ENCODE measurements around a stretch of chr10.

- PRO-cap = no peak
- RRBS, 2 experiments = no CpG with 5 or more reads among the region's 11 CpGs
Measured at GRCh38 chr10:3091265-3091746, 24.0 kb downstream of the PFKP start.

- PRO-cap = no peak
- RRBS, 2 experiments = 92 to 96% methylated on average over 13 of the region's 34 CpGs
Measured at GRCh38 chr10:3119696-3120323, 52.5 kb downstream of the PFKP start.

- PRO-cap = no peak
- RRBS, 2 experiments = no CpG with 5 or more reads among the region's 36 CpGs
Measured at GRCh38 chr10:3122077-3123068, 50.2 kb downstream of the PITRM1 start.

DNA sequence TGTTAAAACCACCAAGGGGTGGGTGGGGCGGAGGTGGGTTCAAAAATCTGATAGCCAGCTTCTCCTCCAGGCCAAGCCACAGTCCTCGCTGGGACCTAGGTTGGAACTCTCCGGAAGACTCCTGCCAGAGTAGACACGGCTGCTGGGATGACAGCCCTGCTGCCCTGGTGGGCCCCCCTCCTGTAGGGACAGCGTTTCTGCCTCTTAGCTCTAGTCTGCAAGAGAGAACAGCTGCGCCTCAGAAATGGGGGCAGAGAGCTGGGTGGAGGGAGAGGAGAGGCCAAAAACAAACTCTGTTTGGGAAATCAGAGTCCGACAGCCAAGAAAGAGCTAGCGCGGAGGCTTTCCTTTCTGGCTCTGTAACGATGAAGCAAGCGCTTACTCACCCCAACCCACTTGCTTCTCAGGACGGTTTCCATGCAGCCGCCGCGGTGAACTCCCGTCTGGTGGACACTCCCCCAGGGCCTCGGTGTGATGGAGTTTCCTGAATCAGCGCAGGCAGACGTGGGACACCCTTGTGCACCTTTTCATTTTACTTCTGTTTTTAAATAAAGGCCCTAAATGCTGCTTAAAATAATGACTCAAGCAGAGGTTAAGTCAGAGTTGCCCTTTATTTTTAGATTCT lies 35.3 kb downstream of the PITRM1 start:
- PRO-cap = no peak
- RRBS, 2 experiments = no CpG with 5 or more reads among the region's 19 CpGs

DNA sequence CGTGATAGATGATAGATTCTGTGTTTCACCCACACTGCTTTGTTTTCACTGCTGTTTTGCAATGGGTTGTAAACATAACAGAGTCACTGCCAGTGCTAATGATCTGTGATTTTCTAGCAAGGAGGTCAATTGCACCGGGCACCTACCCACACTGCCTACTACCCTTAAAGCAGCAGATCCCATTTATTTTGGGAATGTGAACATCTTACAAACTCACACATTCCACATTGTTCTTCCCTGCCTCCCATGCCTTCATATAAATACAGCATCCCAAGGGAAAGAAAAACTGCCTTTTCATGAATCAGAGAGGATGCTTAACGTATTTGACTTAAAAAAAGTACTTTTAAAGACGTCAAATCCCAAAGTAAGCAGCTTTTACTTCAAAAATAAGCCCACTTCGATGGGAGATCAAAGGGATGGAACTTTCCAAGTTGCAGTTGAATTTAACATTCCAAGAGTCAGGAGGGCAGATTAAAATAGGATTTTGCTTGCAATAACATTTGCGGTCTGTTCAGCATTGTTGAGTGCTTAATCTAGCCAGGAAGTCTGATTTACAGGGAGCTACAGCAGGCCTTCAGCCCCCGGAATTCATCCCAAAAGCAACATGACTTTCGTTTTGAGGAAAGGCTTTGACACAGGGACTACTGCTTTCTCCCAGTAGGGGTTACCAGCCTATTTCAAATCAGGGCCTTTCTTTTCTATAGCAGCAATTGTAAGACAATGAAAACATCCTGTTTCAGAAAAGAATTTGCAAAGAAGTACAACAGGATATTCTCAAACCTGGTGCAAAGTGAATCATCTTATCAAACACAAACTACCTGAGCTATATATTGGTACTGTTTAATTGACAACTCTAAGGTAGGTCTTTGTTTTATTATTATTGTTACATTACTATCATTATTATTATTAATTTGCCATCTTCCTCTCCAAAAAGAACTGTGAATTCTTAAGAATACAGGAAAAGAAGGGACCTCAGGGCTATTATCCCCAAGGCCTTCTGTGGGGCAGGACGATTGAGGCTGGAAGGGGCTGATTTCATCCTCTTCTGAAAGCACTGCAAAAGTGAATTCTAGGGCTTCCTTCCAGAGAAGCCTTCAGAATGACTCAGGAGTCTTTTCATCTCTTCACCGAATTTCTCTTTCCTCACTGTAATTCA lies 279.6 kb upstream of the PITRM1 start:
- PRO-cap = no peak
- RRBS, 2 experiments = no CpG with 5 or more reads among the region's 10 CpGs

- PRO-cap = no peak
- RRBS, 2 experiments = 90 to 94% methylated on average over 3 of the region's 17 CpGs
Measured at GRCh38 chr10:3465091-3466052, 292.8 kb upstream of the PITRM1 start.

GRCh38 chr10:3468071-3468799 lies 295.7 kb upstream of the PITRM1 start:
- PRO-cap = no peak
- RRBS, 2 experiments = no CpG with 5 or more reads among the region's 6 CpGs

GRCh38 chr10:3484222-3484560 lies 300.8 kb downstream of the KLF6 start:
- PRO-cap = no peak
- RRBS, 2 experiments = no CpG with 5 or more reads among the region's 9 CpGs

DNA sequence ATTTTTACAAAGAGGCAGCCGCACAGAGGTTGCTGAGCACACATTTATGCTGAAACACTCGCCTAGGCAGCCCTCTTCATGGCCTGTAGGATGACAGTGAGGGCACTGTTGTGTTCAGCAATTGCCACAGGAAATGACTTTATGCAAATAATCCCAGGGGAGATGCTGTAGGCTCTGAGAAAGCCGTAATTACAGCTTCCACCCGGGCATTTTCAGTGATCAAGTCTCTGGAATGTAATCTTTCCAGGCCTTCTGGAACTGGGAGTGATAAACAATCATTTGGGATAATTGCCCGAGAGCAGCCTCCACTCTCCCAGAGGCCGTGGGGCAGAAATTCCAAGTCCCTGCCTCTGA lies 300.5 kb downstream of the KLF6 start:
- PRO-cap = no peak
- RRBS, 2 experiments = no CpG with 5 or more reads among the region's 6 CpGs

GRCh38 chr10:3542163-3542691 lies 242.8 kb downstream of the KLF6 start:
- PRO-cap = no peak
- RRBS, 2 experiments = no CpG with 5 or more reads among the region's 7 CpGs

DNA sequence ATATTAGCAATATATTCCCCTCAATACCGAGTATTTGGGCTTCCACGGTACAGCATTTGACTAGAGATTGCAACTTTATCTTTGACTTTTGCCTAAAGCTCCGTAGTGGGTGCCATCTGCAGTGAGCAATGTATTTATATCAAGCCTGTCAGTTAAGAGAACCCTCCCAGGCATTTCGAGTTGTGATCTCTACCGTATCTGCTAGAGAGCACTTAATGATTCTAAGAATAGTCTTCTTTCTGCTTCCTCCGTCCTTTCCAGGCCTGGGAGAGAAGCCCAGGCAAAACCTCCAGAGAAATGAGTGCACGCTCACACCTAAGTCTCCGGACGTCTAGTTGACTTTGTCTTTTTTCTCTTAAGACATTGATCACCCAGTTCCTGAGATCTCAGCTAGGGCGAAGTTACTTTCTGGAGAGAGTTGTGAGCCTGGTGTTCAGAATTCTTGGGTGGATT lies 210.5 kb downstream of the KLF6 start:
- PRO-cap = no peak
- RRBS, 2 experiments = no CpG with 5 or more reads among the region's 10 CpGs

- PRO-cap = no peak
- RRBS, 2 experiments = no CpG with 5 or more reads among the region's 36 CpGs
Measured at GRCh38 chr10:3747121-3748451, 37.4 kb downstream of the KLF6 start.

- PRO-cap = no peak
- RRBS, 2 experiments = no CpG with 5 or more reads among the region's 10 CpGs
Measured at GRCh38 chr10:3757172-3757857, 27.7 kb downstream of the KLF6 start.

- PRO-cap = no peak
- RRBS, 2 experiments = no CpG with 5 or more reads among the region's 18 CpGs
Measured at GRCh38 chr10:3803687-3804872, 19.1 kb upstream of the KLF6 start.

- PRO-cap = no peak
- RRBS, 2 experiments = no CpG with 5 or more reads among the region's 2 CpGs
Measured at GRCh38 chr10:3867240-3867941, 82.4 kb upstream of the KLF6 start.

GRCh38 chr10:3869094-3869453 lies 84.1 kb upstream of the KLF6 start:
- PRO-cap = no peak

GRCh38 chr10:3872348-3872628 lies 87.3 kb upstream of the KLF6 start:
- PRO-cap = no peak
- RRBS, 2 experiments = no CpG with 5 or more reads among the region's 1 CpG

DNA sequence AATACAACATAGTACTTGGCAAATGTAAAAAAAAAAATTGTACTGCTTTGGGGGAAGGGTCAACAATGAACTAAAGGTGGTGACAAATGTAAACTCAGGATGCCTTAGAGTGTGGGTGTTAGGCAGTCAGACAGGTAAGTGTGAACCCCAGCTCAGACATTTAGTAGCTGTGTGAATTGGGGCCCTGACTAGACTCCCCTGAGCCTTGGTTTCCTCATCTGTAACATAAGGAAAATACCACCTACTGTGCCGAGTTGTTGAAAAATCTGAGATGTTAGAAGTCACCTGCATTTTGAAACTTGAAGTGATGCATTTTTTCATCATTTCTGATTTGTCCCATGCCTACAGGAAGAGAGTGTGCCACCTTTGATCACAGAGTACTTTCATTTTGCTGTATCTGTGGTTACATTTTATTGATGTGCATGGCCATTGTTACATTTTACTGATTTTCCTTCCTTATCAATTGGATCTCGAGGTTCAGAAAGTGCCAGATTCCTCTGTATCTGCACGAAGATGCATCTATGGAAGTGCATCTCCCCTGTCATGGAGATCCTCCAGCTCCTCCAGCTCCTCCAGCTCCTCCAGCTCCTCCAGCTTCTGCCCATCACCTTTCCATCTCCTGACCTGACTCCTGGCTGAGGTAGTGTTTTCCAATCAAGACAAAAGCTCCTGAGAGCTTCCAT lies 90.6 kb upstream of the KLF6 start:
- PRO-cap = no peak
- RRBS, 2 experiments = no CpG with 5 or more reads among the region's 3 CpGs

GRCh38 chr10:3908268-3908480 lies 123.2 kb upstream of the KLF6 start:
- PRO-cap = no peak
- RRBS, 2 experiments = no CpG with 5 or more reads among the region's 7 CpGs

GRCh38 chr10:3991961-3992317 lies 206.9 kb upstream of the KLF6 start:
- PRO-cap = unidirectional peak, minus-strand start at chr10:3992045
- RRBS, 2 experiments = no CpG with 5 or more reads among the region's 7 CpGs

All from HEK293 (cell line).